Spleen (tissue), 7 donors: ENCODE measurements around a stretch of chr2.

DNA sequence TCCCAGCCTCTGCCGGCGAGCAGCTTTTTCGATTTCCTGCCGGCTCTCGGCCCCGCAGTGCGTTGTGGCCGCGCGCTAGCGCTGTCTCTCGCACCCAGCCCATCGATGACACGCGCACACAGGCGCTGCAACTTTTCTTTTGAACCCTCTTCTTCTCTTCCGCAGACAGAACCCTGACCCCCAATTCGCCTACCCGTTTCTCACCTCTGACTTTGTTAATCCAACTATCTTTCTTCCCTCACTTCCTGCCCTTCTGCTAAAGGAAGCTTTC, 408 bp upstream of the SLC8A1 start:
- PRO-cap, 4 experiments = peak in 2 of 4 experiments; most common plus-strand start position 84 of the sequence (in 1); most common minus-strand start position 38 of the sequence (in 1)
- RAMPAGE, long total RNA, 4 experiments = no peak in any of the 4 experiments

DNA sequence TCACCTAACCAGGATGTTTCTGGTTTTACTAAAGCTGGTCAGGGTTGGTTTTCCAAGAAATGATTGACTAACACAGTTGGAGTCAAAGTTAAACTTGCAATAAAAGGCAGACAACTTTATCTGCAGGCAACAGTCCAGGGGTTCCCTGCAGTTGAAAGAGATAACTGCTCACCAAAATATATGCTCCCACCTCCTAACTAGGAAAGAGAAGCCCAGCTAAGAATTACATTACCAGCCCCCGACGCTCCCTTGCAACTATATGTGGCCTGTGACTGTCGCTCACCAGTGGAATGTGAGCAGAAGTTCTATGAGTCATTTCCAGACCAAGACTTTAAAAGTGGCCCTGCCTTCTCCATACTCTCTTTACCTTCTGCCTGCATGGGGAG, 140.0 kb upstream of the PKDCC start:
- PRO-cap, 4 experiments = no peak in any of the 4 experiments
- RAMPAGE, long total RNA, 4 experiments = no peak in any of the 4 experiments

DNA sequence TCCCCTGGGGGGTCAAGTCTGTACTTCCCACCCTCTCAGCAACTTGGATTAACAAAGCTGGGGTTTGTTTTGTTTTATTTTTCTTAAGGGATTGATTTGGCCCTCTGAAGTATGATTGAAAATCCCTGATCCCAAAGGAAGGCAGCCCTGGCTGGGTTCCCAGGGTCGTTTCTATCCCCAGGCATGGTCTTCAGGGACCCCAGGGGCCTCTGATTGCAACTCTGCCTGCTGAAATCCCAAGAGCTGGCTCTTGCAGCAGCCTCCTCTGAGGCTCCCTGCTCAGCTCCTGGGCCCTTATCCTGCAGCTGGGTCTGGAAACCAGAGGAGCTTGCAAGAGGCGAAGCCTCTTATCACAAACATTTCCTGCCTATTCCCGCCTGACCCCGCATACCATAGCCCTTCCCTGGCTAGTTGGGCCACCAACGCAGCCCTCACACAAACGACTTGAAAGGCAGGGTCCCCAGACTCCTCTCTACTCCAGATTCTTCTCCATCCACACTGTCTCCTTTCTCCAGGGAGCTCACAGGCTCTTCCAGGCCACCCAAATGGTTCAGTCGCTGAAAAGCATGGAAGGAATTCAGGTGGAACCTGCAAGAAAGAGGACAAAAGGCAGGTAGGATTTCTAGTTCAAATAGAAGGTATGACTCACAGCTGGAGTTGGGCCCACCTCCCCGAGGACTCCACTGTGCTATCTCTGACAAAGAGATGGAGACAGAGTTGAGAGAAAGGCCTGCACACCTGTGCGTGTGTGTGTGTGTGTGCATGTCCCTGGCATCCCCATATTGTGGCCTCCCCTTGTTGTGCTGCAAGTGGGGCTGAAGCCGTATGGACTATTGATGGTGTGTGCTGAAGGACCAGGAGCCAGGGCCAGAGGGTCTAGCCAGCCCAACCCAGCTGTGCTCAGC, 109.5 kb upstream of the PKDCC start:
- PRO-cap, 4 experiments = no peak in any of the 4 experiments
- RAMPAGE, long total RNA, 4 experiments = no peak in any of the 4 experiments

GRCh38 chr2:41948246-41949117, 99.3 kb upstream of the PKDCC start:
- PRO-cap, 4 experiments = no peak in any of the 4 experiments
- RAMPAGE, long total RNA, 4 experiments = no peak in any of the 4 experiments

- PRO-cap, 4 experiments = no peak in any of the 4 experiments
- RAMPAGE, long total RNA, 4 experiments = no peak in any of the 4 experiments
These were observed 58.0 kb upstream of the PKDCC start for GRCh38 chr2:41989755-41990258.

DNA sequence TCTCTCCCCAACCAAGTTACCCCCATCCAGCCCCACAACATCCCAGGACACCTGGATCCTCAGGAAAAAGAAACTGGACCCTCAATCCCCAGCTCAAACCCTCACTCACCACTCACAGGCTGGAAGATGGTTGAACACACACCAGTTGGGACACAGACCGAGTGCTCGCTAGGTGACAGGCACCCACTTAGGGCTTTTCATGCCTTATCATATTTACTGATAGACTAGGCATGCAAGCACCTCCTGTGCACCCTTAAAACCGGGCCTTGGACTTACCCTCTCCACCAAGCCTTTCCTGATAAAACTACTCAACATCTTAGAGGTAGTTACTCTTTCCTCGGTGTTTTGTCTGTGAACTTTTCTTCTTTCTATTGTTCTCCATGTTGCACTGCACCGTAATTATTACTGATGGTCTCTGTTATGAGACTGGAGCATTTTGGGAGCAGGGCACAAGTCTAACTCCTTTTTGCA, 30.8 kb downstream of the PKDCC start:
- PRO-cap, 4 experiments = no peak in any of the 4 experiments
- RAMPAGE, long total RNA, 4 experiments = no peak in any of the 4 experiments

GRCh38 chr2:42129105-42129867, 39.9 kb upstream of the EML4 start:
- PRO-cap, 4 experiments = peak in 1 of 4 experiments; most common minus-strand start chr2:42129240 (in 1)
- RAMPAGE, long total RNA, 4 experiments = no peak in any of the 4 experiments

DNA sequence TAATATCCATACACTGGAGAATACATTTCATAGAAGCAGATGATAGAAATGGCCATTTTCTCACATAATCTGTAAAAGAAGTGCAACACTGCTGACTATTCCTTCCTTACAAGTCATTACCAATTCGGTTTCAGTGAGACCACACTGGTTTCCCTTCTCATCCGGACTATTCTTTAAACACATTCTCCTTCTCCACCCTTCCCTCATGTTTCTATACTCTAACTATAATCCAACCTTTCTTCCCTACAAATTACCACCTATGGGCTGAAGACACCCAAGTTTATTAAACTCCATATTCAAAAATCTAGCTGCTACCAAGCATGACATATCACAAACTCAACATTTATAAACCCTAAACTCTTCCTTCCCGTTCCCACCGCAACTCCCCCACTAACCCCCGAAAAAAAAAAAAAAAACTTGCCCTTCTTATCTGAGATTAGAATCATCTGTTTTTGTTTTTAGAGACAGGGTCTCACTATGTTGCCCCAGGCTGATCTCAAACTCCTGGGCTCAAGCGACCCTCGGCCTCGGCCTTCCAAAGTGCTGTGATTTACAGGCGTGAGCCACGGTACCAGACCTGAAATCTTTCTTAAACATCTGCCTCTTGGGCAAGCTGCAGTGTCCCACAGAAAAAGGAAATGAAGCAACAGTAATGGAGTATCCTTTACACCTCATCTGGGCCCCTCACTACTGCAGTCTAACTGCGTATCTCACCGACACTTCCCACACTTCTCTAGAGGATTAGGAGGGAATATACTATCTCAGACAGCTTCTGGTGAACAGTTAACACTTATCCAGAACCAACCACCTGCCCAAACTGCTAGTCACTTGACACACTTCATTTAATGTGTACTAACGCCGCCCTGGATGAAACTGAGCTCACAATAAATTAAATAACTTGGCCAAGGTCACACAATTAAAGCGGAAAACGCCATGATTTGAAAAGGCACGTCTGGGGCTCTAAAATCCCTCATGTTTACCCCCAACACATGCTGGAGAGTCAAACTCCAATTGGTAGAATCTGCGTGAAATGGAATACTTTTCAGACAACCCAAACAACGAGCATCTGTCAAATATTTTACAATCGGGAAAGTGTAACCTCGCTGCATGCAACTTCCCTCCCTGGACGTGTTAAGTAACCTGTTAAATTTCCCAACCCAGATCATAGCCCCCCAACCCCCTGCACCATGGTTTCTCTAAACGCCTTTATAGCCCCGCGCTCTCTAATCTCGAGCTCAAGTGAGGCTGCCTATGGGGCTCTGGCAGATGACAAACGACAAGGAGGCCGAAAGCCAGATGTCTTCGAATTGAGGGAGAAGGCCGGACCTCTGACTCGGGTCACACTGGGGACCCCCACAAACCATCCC, 1.1 kb downstream of the COX7A2L start:
- PRO-cap, 4 experiments = peak in 3 of 4 experiments; most common plus-strand start position 695 of the sequence (in 3); most common minus-strand start position 403 of the sequence (in 1)
- RAMPAGE, long total RNA, 4 experiments = no peak in any of the 4 experiments

DNA sequence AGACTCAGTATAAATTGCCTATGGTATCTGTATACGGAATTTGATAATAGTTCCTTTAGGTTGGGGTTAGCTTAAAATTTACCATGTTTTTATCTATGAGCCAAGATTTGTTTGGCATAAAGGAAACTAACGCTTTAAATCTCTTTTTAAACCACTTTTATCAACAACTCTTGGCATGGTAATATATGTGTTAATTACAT, 68.8 kb downstream of the MTA3 start:
- PRO-cap, 4 experiments = no peak in any of the 4 experiments
- RAMPAGE, long total RNA, 4 experiments = no peak in any of the 4 experiments

DNA sequence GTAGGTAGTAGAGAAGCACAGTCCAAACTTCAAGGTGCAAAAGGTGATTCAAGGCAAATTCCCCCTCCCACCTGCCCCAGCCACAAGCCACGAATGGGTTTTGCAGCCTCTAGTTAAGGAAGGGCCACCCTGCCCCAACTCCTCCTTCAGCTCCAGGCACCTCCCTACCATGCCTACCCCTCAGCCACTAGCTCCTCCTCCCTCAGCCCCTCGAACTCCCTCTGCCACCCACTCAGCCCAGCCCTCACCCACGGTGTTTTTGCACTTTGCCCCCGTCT, 4.6 kb downstream of the HAAO start:
- PRO-cap, 4 experiments = no peak in any of the 4 experiments
- RAMPAGE, long total RNA, 4 experiments = no peak in any of the 4 experiments

GRCh38 chr2:42974630-42975715, 182.6 kb upstream of the HAAO start:
- PRO-cap, 4 experiments = no peak in any of the 4 experiments
- RAMPAGE, long total RNA, 4 experiments = no peak in any of the 4 experiments

- PRO-cap, 4 experiments = no peak in any of the 4 experiments
- RAMPAGE, long total RNA, 4 experiments = no peak in any of the 4 experiments
These were observed 197.1 kb upstream of the HAAO start for GRCh38 chr2:42989402-42989919.

GRCh38 chr2:43018034-43018658, 208.3 kb downstream of the ZFP36L2 start:
- PRO-cap, 4 experiments = peak in 3 of 4 experiments; most common plus-strand start chr2:43018540 (in 3)
- RAMPAGE, long total RNA, 4 experiments = no peak in any of the 4 experiments

DNA sequence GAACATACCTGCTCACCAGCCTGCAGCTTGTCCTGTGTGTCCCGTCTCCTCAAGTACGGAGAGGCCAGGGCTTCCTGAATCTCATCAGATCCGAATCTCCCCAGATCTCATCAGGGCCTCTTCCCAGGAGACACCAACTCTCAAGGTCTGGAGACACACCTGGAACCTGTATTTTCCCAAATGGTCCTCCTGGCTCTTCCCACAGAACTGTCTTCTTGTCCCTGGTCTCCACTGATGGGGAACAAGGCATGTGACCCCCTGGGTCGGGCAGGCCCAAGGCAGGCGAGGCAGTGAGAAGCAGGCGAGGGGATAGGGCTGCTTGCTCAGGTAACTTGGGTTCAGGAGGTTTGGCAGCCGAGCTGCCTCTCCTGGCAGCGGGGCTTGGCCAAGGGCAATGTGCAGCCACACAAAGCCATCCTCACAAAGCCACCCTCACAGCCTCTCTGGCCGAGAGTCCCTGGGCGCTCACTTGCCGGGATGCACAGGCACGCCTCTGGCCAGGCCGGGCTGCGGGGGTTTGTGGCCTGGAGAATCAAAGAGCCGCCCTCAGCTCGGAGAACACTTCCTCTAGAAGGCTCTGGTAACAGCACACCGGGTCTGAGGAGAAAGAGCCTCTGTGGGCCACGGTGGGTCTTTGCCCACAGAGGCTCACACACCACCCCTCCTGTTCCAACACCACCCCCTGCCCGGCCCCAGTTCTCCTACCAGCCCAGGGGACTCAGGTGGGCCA, 187.1 kb downstream of the ZFP36L2 start:
- PRO-cap, 4 experiments = no peak in any of the 4 experiments
- RAMPAGE, long total RNA, 4 experiments = no peak in any of the 4 experiments

DNA sequence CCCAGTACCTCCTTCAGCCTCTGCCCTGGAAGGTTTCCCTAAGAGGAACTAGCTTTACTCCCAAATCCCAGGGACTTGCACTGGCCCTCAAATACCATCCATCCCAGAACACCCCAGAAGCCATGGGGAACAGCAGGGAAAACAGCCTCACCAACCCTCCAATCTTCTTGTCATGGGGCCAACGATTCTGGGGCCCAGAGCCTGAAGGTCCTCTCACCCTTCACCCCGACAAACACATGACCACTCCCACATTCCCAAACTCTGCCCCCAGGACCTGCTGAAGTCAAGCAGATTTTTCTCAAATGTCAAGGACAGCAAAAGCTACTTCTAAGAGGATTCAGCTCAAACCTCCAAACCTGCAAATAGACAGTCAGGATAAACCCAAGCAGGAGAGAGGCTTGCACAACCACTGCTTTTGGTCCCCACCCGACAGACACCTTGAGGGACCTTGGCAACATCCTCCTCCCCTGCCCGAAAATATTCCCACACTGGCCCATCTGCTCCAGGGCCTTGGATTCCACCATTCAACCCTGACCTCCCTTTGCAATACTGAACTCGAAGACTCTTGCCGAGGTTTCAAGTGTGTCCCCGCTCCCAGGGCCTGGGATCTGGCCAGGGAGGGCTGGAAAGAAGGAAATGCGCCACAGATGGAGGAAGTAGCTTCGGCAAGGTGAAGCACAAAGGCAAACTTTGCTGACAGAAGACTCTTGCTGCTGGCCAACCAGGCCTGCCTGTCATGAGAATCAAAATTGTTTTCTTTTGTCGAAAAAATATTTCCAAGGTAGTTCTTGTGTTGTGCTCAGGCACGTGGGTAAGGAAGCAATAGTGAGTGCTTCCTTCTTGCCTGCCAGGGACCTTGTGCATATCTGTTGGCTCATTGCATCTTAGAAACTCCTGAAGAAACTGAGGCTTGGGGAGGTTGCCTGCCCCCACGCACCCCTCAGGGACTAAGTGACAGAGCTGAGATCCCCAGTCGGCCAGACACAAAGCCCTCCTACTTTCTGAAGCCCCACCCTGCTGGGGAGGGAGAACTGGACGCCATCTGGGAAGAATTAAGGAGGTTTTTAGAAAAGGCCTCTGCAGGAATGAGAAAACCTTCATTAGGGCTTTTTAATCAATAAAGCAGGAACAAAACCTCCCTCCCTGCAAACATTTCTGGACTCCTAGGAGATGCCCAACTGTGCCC, 143.1 kb downstream of the ZFP36L2 start:
- PRO-cap, 4 experiments = peak in 1 of 4 experiments; most common minus-strand start position 949 of the sequence (in 1)
- RAMPAGE, long total RNA, 4 experiments = no peak in any of the 4 experiments

- PRO-cap, 4 experiments = no peak in any of the 4 experiments
- RAMPAGE, long total RNA, 4 experiments = no peak in any of the 4 experiments
These were observed 97.8 kb downstream of the ZFP36L2 start for GRCh38 chr2:43128604-43128933.

- PRO-cap, 4 experiments = no peak in any of the 4 experiments
- RAMPAGE, long total RNA, 4 experiments = no peak in any of the 4 experiments
These were observed 39.4 kb downstream of the ZFP36L2 start for GRCh38 chr2:43186844-43187484.

DNA sequence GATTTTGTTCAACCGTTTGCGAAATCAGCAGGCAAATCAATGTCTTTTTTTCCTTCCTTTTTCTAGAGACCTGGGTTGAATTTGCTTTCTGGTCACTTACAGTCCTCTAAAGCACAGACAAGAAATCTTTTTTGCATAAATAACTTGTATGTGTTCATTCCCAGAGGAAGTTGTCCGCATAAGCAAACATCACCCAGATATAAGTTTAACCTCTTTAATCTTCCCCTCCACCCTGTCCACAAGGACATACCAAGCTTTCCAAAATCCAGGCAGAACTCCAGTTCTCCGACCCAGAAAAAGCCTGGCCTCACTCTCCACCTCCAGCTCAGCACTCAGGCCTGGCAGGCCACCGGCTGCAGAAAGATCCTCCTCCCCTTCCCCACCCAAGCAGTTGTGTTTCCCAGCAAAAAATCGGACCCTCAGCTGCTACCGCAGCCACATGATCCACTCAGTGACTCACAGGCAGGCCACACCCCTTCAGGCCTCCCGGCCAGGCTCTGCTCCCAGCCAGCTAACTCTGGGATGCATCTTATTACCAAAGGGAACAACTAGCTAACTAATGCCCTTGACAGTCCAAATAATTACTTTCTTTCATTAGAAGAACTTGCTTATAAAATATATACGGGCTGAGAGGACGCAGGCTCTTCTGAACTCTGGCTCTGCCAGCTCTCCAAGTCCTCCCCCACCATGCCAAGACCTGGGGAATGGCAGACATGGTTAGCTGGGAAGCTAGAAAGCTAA, 4.6 kb downstream of the ZFP36L2 start:
- PRO-cap, 4 experiments = peak in 4 of 4 experiments; most common plus-strand start position 514 of the sequence (in 4); most common minus-strand start position 393 of the sequence (in 2)
- RAMPAGE, long total RNA, 4 experiments = no peak in any of the 4 experiments

DNA sequence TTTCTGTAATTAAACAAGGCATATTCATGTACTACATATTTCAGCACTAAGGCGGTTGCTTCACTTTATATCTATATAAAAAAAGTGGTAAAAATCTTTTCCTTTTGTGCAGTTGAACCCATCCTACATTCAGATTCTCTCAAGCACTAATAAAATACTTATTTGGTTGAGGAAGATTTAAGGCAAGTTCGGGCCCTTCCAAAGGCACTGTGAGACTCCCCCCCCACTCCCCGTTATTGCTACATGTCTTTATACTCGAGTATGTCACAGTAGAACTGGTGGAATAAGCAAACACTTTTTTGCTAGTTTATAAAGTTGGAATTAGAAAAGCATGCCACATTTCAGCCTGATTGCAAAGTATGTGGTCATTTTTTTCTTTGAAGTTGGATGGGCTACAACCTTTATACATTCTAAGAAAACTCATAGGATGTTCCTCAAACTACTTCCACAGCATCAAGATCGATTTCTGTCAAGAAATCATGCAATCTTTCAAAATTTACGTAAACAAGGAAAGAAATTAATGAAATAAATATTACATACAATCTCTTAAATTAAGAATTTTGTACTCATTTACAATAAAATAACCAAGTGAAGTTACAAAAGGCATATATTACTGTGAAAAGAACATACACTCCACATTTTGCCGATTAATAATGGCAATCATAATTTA, 3.6 kb downstream of the ZFP36L2 start:
- PRO-cap, 4 experiments = peak in 3 of 4 experiments; most common minus-strand start position 458 of the sequence (in 3)
- RAMPAGE, long total RNA, 4 experiments = no peak in any of the 4 experiments

GRCh38 chr2:43302136-43302620, 75.8 kb upstream of the ZFP36L2 start:
- PRO-cap, 4 experiments = no peak in any of the 4 experiments
- RAMPAGE, long total RNA, 4 experiments = no peak in any of the 4 experiments